ENCODE data around the gene ZXDC.

- PRO-cap = no peak
Observed at GRCh38 chr3:124985301-124985790, 50.8 kb upstream of the MUC13 start.

DNA sequence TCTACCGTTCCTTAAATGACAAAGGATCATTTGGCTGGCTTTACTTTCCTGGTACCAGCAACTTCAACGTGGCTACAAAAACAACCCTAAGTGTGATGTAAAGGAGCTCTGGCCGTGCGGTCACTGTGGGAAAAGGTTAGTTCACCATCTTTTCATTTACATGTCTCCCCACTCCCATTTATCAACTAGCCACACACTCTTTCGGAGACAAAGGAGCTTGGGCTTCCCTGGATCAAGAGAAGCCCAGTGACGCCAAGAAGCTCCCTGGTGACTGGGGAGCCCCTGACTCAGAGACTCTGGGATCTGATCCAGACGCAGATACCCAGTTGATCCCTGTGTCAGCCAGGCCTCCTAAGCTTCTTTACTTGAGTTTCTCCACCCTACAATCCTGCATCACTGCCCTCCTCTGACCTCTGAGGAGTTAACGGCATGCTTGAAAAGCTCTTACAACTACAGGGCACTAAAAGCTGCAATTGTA, 43.9 kb downstream of the HEG1 start:
- PRO-cap = no peak

GRCh38 chr3:125051490-125052143, 4.2 kb downstream of the HEG1 start:
- PRO-cap = no peak

DNA sequence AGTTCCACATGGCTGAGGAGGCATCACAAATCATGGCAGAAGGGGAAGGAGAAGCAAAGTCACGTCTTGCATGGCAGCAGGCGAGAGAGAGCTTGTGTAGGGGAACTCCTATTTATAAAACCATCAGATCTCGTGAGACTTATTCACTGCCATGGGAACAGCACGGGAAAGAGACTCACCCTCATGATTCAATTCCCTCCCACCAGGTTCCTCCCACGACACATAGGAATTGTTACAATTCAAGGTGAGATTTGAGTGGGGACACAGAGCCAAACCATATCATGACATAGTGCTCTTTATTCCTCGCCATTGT, 67.7 kb upstream of the HEG1 start:
- PRO-cap = no peak

DNA sequence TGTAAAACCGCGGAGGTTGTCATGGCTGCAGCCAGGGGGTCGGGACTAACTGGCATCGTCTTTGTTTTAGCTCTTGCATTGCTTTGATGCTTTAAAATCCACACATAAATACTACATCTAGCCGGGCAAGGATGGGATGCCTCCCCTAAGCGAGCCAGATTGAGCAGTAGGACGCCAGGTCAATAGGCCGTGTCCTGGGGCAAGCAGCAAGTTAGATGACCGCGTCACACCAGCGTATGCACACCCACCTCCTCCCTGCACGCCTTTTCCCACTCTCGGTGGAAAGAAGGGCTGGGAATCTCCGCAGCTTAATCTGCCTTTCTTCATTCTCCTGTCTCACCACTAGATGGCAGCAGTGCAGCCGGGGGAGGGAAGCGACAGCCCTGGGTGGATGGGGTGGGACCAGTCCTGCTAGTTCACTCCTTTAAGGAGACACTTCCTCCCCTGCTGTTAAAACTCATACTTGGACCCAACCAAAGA, 3.3 kb downstream of the ROPN1B start:
- PRO-cap = no peak

GRCh38 chr3:126067942-126068281, 16.0 kb downstream of the SLC41A3 start:
- PRO-cap = no peak

DNA sequence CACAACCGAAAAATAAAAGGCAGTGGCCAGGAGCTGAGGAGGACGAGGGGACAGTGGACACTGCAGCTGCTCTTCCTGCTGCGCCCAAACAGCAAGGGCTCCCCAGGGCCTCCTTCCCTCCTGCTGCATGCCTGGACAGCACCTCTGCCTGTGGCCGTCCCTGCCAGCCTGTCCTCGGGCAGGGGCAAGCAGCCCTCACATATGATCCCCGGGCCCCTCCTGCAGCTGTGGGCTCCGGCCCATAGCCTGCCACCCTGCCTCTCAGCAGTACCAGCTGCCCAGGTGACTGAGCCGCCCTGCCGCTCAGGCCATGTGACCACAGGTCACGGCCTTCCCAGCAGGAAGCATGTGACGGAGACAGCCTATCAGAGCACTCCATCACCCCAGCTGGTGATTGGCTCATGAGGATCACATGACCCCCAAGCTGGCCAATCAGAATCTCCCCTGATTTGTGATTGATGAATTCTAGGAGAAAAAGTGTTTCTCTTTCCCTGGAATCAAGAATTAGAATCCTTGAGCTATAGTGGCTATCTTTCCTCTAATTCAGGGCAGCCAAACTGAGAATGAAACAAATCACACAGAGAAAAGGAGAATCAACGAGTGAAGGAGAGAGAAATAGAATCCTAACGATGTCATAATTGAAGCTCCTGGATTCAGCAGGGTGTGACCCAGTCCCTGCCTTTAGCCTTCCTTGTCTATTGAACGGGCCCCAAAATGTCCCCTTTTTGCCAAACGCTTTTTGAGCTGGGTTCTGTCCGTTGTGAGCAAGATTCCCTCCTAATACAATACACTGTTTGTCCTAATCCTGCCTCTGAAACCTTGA, 23.8 kb downstream of the ALDH1L1 start:
- PRO-cap = no peak

DNA sequence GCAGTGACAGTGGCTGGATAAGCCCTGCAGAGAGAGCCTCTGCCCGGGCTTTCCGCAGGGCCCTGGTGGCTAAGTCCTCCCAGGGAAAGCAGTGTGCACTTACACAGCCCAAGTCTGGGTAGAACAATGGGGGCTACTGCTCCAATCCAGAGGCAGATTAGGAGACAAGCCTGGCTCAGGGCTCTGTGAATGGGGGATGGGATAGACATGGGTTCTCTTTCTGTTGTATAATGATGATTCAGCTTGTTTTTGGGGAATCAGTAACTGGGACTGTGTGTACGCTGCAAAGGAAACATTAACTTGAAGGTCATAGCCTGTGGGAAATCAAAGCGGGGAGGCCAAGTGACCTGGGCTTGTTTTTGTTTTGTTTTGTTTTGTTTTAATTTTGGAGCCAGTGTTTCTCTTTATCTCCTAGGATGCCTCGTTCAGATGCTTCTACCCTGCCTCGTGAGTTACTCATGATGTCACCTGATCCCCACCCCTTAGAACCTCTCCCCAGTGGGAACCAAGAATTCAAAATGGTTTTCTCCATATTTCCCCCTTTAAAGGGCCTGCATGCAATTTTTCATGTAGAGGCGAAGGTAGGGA, 4.2 kb upstream of the ALDH1L1 start:
- PRO-cap = no peak

GRCh38 chr3:126186715-126187106, 6.3 kb upstream of the ALDH1L1 start:
- PRO-cap = no peak

DNA sequence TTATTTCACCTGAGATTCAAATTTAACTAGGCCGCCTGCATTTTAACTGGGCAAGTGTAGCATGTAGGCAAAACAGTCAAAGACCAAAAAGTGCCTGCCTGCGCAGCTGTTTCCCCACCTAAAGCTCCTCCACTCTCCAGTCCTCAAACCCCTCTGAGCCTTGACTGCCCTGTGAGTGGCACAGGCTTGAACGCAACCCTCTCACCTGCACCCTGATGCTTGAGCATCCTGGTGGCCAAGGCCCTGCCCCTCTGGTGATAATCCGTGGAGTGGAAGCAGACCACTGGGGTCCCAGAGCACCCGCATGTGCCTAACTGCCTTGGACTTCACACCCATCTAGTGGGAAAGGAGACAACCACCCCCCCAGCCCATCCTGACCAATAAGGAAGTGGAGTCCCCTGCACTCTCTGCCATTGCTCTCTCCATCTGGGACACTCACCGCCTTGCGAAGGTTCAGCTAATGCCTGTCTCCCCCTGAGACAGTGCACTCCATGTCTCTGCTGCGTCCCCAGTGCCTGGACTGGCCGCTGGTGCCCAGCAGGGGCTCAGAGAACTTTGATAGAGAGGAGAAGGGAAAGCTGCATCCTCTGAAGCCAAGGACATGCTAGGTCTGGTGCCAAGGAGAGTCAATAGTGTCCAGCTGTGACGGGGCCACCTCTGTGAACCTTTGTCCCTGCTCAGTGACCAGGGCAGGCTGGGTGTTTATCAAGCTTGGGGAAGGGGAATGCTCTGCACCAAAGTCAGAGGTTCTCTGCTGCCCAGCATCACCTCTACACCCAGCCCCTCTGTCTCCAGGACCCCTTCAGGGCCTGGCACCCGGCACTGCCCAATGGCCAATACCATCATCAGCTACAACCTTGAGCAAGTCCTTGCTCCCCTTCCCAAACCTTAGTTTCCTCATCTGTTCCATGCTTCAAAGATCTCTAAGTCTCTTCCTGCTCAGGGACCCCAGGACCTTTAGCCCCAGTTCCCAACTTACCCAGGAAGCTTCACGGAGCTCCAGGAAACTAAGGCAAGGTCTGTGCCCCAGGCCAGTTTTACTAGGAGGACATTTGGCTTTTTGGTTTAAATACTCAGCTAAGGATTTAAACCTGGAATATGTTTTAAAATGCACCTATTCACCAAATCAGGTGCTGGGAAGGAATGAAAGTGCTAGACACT, 3.3 kb downstream of the KLF15 start:
- PRO-cap = no peak

- PRO-cap = no peak
Observed at GRCh38 chr3:126355475-126356309, 1.5 kb downstream of the KLF15 start.

- PRO-cap = no peak
Observed at GRCh38 chr3:126474473-126475371, 969 bp downstream of the ZXDC start.

DNA sequence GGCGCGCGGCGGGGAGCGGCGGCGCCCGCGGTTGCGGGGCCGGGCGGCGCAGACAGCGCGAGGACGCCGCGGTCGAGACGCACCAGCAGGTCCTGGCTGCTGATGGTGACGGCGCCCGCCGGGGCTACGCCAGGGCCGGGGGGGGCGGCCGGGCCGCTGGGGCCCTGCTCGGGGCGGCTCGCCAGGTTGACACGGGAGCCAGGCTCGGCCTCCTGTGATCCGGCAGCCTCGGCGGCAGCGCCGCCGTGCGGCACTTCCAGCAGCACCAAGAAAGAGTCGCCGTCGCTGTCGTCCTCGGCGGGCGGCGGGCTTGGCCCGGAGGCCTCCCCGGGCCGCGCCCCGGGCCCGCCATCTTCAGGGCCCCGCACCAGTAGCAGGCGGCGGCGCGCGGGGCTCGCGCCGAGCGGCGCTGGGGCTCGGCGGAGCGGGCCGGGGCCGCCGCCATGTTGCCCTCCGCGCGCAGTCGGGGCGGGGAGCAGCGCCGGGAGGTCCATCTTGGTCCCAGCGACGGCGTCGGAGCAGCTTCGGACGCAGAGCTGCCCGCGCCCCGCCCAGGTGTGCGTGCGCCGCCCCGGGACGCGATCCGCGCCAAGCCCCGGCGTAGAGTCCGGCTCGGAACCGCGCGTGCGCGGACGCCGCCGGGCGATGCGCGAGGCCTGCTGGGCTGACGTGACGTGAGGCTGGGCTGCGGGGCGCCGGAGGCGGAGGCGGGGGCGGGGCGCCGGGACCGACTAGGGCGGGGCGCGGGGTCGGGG, at the start of gene ZXDC:
ZXDC (minus strand) TSS at position 520 of the 755 bp plus-strand sequence.
- PRO-cap = bidirectional peak, plus-strand start at position 273 of the sequence, minus-strand start at position 278 of the sequence; bidirectional peak, plus-strand start outside the sequence, minus-strand start at position 520 of the sequence

GRCh38 chr3:126937982-126938345, 45.0 kb upstream of the PLXNA1 start:
- PRO-cap = no peak

DNA sequence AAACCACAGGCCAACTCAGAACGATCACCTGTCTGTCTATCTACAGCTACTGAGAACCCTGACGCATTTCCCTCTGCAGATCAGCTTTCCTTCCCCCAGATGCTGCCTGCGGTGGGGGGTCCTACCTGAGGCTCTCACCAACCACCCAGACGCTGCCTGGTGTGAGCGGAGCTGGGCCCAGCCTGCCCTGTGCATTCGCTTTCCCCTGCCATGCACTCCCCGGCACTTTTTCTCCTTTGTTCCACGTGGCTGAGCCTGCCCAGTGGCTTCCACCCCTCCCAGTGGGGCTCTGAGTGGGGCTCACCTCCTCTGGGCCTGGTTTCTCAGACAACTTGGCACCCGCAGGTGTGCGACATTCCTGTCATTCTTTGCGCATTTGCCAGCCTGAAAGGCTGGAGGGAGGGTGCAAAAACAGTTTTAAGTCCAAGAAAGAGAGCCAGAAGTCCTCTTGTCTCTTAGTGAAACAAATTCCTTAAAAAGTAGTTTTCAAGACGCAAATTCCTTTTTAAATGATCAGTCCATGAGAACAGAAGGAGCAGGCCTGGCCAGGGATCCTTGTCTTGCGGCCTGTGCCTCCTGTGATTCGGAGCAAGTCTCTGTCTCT, 60.4 kb downstream of the PLXNA1 start:
- PRO-cap = no peak

- PRO-cap = no peak
Observed at GRCh38 chr3:127536436-127537427, 53.8 kb downstream of the TPRA1 start.

- PRO-cap = no peak
Observed at GRCh38 chr3:127706214-127706824, 33.6 kb downstream of the ABTB1 start.

DNA sequence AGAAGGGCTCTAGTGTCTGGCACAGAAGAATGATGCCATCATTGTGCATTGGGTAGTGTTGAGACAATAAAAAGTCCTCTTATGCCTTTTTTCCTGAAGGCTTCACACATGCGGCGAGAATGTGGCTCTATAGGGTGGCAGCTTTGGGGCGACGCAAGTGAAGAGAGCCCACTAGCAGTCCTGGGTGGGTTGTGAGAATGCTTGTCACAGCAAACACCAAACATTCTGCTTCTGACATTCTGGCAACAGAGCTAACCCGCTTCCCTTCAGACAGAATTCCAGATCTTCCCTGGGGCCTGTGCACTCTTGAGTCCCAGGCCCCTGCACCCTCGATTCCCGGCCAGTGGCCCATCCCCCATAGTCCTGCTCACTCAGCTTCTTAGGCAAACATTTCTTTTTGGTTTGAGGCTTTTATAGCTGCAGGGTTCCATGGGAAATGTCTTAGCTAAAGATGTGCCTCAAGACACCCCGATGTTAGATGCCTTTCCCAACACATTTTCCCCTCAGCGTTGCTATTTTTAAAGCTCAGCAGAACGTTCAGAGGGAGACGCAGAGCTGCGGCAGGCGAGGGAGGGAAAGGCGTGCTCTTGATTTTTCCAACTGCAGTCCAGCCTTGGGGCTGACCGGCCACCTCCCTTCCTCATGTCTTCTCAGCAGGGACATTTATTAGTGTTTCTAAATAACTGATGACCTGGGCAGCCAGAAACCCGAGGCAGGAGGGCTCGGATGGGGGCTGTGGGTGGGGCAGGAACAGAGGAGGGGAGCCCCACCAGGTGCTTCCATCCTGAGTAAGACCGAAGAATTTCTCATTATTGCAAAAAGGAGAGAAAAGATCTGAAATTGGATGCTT, 35.2 kb downstream of the ABTB1 start:
- PRO-cap = no peak

DNA sequence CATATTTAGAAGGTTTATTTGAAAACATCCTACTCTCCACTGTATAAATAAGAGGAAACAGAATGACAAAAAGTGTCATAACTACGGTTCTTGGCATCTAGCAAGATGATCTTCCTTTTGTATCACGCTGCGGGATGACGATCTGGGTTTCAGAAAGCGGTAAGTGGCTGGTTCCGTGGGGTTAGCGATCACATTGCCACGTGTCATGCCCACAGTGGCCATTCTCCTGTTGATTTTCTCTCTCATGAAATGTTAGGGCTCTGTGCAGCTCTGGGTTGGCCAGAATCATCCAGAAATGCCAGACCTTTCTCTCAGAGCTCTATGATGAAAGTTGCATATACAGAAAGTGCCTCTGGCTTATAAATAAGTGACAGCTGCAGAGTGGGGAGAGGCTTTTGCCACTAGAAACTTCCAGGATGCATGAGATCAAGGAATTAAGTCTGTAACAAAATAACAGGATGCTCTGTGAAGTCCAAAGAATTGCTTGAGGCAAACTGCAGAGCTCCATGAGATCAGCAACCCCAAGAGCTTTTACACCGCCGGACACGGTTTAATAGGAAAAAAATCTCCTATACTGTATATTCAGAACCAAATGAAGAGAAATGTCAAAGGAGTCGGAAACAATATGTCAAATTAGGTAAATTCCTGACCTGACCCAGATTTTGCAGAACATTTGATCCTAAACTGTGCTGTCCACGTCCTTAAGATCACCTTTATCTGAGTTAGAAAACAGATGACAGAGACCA, 71.6 kb downstream of the ABTB1 start:
- PRO-cap = no peak

DNA sequence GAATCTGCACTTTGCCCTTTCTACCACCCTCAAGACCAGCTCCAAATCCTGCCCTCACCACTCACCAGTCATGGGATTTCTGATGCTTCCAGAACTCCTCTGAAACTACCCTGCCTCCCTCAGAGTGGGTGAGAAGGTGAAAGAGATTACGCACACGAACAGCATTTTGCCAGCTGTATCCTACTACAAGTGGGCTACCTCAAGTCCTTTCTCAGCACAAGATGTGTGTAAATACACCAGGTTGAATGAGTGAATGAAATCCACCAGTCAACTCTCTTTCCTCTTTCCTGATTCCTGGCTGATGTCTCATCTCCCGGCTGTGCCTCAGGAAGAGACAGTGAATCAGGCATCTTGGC, 23.0 kb downstream of the MGLL start:
- PRO-cap = no peak

Measured in neutrophil (primary cell).